Keratinocyte (primary cell): ENCODE measurements around a stretch of chr6.

CAGE:
- cytosol, long polyA minus RNA, result no peak
- cytosol, long polyA plus RNA, result no peak
- long polyA plus RNA, result no peak
- nucleus, long polyA minus RNA, result no peak
- nucleus, long polyA plus RNA, result no peak
Measured at GRCh38 chr6:12249813-12250153, 40.4 kb upstream of the EDN1 start.

CAGE:
- cytosol, long polyA minus RNA, result no peak
- cytosol, long polyA plus RNA, result no peak
- long polyA plus RNA, result no peak
- nucleus, long polyA minus RNA, result no peak
- nucleus, long polyA plus RNA, result no peak
Measured at GRCh38 chr6:12295412-12296000, 5.3 kb downstream of the EDN1 start.

GRCh38 chr6:12363568-12364199, 73.5 kb downstream of the EDN1 start:
CAGE:
- cytosol, long polyA minus RNA, result no peak
- cytosol, long polyA plus RNA, result no peak
- long polyA plus RNA, result no peak
- nucleus, long polyA minus RNA, result no peak
- nucleus, long polyA plus RNA, result no peak

CAGE:
- cytosol, long polyA minus RNA, result no peak
- cytosol, long polyA plus RNA, result no peak
- long polyA plus RNA, result no peak
- nucleus, long polyA minus RNA, result no peak
- nucleus, long polyA plus RNA, result no peak
Measured at GRCh38 chr6:13259373-13259789, 69.0 kb downstream of the TBC1D7 start.

GRCh38 chr6:13327694-13328022, 679 bp downstream of the TBC1D7 start:
CAGE:
- cytosol, long polyA minus RNA, result no peak
- cytosol, long polyA plus RNA, result no peak
- long polyA plus RNA, result no peak
- nucleus, long polyA minus RNA, result no peak
- nucleus, long polyA plus RNA, result no peak

DNA sequence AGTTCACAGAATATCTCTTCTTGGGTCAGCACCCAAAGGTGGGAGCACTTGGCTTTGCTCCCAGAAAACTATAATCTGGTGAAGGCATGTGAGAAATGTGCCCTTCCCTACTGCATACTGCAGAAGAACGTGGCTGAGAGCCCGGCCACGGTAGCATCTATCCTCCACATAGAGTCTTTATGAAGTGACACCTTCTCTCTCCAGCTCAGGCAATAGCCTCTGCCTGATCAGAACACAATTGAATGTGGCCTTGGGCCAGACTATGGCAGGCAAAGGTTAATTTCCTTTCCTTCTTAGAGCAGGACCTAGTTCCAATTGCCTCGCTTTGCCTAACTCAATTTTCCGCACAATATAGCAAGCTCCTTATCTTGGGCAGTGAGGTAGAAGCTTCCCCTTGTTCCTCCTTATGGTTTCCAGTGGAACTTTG, 79.4 kb downstream of the GFOD1 start:
CAGE:
- cytosol, long polyA minus RNA, result no peak
- cytosol, long polyA plus RNA, result no peak
- long polyA plus RNA, result no peak
- nucleus, long polyA minus RNA, result no peak
- nucleus, long polyA plus RNA, result no peak

DNA sequence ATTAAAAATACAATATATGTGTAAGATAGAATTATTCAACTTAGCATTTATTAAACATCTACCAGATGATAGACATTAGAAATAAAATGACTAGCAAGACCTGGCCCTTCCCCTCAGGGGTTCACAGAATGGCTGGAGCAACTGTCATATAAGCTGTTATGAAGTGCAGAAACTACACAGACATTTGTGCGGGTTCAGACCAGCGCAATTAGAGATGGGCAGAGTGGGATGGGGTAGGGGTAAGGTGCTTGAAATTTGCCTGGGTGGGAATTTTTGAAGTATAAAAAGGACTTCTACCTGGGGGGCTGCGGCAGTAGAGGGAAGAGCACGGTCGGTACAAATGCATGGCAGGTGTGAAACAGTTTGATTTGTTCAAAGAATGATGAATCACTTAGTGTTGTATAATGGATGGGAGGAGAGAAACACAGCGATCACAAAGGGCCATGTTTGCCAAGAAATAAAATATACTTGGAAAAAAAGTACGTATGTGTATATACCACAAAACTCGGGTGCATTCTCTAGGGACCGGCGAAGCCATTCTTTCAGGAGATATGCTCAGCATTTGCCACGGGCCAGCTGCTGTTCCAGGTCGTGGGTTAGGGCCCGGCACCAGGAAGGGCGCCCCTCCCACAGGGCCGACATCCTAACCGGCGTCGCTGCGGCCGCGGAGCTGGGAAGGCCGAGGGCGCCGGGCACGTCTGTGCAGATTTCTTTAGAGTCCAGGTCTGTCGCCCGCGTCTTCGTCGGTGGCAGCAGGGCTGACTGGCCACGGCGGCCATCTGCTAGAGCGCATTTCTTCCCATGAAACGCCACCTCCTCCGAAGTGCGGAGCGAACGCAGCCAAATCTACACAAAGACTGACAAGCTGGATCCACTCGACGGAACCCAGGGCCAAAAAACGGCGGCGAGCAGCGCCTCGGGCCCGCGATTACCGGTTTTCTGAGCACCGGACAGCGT, 777 bp upstream of the NOL7 start:
CAGE:
- cytosol, long polyA minus RNA, result no peak
- cytosol, long polyA plus RNA, result no peak
- long polyA plus RNA, result no peak
- nucleus, long polyA minus RNA, result no peak
- nucleus, long polyA plus RNA, result no peak

DNA sequence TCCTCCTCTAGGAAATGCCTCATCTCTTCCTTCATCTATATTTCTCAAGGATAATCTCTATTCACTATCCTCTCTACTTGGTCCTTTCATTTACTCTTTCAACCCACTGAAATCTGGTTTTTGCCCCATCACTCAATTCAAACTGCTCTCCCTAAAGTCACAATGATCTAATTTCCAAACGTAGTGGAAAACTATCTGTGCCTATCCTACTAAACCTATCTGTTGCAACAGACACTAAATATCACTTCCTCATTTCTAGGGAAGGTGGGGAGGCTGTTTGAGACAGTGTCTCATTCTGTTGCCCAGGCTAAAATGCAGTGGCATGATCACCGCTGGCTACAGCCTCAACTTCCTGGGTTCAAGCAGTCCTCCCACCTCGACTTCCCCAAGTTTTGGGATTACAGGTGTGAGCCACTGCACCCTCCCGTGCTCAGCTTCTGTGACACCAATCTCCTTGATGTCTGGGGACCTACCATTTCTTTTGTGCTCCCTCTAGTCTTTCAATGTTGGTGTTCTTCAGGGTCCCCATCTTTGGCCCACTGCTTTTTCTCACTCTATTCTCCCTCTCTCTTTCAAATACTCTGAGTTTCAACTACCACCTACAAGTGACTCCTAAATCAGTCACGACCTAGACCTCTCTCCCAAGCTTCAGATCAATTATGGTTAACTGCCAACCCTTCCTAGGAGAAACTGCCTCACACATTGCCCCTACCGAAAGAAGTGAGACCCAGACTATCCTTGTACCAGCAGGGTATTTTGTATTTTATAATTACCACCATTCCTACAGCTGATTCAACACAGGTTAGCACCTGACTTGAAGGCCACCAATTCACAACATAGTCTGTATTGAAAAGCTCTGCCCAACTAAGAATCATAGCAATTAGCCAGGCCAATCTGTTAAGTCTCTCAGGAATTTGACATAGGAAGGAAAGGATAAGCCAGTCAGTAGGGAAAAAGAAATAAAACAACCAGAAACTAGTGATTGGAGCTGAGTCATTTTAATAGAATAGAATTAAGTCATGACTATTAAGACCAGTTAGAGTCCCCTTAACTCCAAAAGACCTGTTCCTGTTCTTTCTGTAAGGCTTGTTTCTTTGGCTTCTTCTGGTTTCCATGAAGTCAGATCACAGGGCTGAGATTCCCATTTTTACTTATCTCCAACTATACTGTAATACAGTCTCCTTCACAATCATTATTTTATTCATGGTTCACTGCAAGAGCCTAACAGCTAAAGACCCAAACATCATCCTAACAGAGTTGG, 8.5 kb downstream of the RANBP9 start:
CAGE:
- cytosol, long polyA minus RNA, result no peak
- cytosol, long polyA plus RNA, result no peak
- long polyA plus RNA, result no peak
- nucleus, long polyA minus RNA, result no peak
- nucleus, long polyA plus RNA, result no peak

DNA sequence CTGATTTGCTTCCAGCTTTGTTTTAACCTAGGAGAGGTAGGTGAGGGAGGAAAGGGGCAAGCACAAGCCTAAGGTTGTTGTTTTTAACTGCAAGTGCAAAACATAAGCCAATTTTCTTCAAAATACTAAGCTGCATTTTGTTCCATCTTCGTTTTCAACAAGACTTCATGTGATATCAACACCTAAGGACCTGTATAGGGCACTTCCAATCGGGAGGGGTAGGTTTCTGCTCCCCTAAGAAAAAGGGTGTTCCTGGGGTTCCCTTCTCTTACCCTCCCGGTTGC, 1.6 kb downstream of the RANBP9 start:
CAGE:
- cytosol, long polyA minus RNA, result no peak
- cytosol, long polyA plus RNA, result no peak
- long polyA plus RNA, result no peak
- nucleus, long polyA minus RNA, result no peak
- nucleus, long polyA plus RNA, result no peak

CAGE:
- cytosol, long polyA minus RNA, result no peak
- cytosol, long polyA plus RNA, result no peak
- long polyA plus RNA, result no peak
- nucleus, long polyA minus RNA, result no peak
- nucleus, long polyA plus RNA, result no peak
Measured at GRCh38 chr6:13811710-13812303, 2.5 kb downstream of the MCUR1 start.

DNA sequence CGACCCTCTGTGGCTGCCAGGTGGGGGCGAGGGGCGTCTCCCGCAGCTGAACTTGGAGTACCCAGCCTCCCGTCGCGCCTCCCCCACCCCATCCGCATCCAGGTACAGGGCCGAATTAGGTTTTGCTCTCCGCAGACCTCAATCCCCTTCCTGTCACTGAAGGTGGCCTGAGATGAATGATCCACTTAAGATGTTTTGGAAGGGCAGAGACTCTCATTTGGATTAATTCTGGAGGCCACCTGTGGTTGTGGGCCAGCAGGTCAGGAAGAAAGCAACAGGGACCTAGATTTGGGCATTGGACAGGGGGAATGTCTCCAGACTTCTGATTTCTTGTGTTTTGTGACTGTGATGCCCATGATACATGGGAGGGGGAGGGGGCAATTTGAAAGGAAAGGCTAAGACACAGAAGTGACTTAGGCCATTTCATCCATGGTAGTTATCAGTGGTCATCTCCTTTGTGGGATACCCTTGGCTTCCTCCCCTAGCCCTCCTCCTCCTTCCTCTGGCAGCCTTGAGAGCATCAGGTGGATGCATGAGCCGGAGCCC, 644 bp downstream of the CD83 start:
CAGE:
- cytosol, long polyA minus RNA, result no peak
- cytosol, long polyA plus RNA, result no peak
- long polyA plus RNA, result no peak
- nucleus, long polyA minus RNA, result no peak
- nucleus, long polyA plus RNA, result no peak

CAGE:
- cytosol, long polyA minus RNA, result no peak
- cytosol, long polyA plus RNA, result no peak
- long polyA plus RNA, result no peak
- nucleus, long polyA minus RNA, result no peak
- nucleus, long polyA plus RNA, result no peak
Measured at GRCh38 chr6:14133703-14134223, 16.2 kb downstream of the CD83 start.

DNA sequence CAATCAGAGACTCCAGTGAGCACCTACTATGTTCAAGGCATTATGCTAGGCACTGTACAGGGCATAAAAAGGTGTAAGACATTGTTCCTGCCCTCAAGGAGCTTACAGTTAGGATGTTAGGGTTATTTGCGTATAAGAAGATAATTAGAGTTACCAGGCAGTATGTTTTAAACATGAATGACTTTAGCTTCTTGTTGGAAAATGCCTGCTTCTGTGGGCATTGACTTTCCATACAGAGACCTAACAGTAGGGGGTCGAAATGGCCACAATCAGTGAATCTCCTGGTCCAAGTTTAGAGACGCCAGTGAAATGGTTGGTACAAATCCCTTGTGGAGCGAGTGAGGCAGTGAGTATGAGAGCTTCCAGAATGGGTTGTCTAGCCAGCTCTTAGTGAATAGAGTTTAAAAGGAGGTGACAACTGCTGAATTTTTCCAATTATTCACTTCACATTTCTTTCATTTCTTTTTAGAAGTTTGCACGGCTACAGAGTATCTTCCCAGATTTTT, 17.1 kb downstream of the CD83 start:
CAGE:
- cytosol, long polyA minus RNA, result no peak
- cytosol, long polyA plus RNA, result no peak
- long polyA plus RNA, result no peak
- nucleus, long polyA minus RNA, result no peak
- nucleus, long polyA plus RNA, result no peak

GRCh38 chr6:14153915-14154572, 36.5 kb downstream of the CD83 start:
CAGE:
- cytosol, long polyA minus RNA, result no peak
- cytosol, long polyA plus RNA, result no peak
- long polyA plus RNA, result no peak
- nucleus, long polyA minus RNA, result no peak
- nucleus, long polyA plus RNA, result no peak

DNA sequence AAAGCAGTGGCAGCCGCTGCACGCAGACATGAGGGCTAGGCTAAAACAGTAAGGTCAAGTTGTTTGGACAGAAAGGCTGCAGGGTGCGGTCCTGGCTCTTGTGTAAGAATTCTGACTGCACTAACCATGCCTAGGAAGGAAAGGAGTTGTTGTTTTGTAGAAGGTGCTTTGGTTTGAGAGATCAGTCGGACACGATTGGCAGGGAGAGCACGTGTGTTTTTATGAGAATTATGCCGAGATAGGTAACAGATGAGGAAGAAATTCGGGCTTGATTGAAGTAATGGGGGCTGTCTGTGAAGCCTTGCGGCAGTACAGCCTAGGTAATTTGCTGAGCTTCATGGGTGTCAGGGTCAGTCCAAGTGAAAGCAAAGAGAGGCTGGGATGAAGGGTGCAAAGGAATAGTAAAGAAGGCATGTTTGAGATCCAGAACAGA, 181.5 kb downstream of the CD83 start:
CAGE:
- cytosol, long polyA minus RNA, result no peak
- cytosol, long polyA plus RNA, result no peak
- long polyA plus RNA, result no peak
- nucleus, long polyA minus RNA, result no peak
- nucleus, long polyA plus RNA, result no peak

GRCh38 chr6:14431258-14432241, 314.0 kb downstream of the CD83 start:
CAGE:
- cytosol, long polyA minus RNA, result no peak
- cytosol, long polyA plus RNA, result no peak
- long polyA plus RNA, result no peak
- nucleus, long polyA minus RNA, result no peak
- nucleus, long polyA plus RNA, result no peak

GRCh38 chr6:14549096-14549873, 431.7 kb downstream of the CD83 start:
CAGE:
- cytosol, long polyA minus RNA, result no peak
- cytosol, long polyA plus RNA, result no peak
- long polyA plus RNA, result no peak
- nucleus, long polyA minus RNA, result no peak
- nucleus, long polyA plus RNA, result no peak

CAGE:
- cytosol, long polyA minus RNA, result no peak
- cytosol, long polyA plus RNA, result no peak
- long polyA plus RNA, result no peak
- nucleus, long polyA minus RNA, result no peak
- nucleus, long polyA plus RNA, result no peak
Measured at GRCh38 chr6:14735524-14735706, 510.5 kb upstream of the JARID2 start.

DNA sequence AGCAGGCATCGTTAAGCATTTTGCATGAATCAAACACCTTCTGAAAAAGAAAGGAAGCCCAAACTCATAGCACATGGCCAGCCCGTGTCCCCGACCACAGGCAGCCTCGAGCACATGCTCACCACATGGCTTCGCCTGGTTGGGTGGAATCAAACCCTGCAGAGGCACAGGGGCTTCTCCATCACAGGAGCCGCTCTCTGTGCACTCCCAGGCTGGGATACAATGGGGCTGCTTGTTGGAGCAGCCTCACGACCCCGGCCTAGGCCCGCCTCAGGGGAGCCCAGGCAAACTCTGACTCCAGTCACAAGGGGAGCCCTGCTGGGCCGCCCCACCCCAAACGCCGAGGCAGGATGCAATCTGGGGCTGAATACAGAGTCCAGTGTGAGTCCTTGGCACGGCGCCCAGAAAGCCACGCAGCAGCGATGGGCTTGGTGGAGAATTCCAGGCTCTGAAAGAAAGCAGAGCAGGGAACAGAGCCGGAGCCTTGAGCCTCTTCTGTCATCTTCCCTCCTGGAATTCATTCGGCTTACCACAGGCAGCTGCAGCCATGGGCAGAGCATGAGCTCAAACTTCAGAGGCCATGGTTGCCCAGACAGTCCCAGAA, 441.3 kb upstream of the JARID2 start:
CAGE:
- cytosol, long polyA minus RNA, result no peak
- cytosol, long polyA plus RNA, result no peak
- long polyA plus RNA, result no peak
- nucleus, long polyA minus RNA, result no peak
- nucleus, long polyA plus RNA, result no peak

CAGE:
- cytosol, long polyA minus RNA, result no peak
- cytosol, long polyA plus RNA, result no peak
- long polyA plus RNA, result no peak
- nucleus, long polyA minus RNA, result no peak
- nucleus, long polyA plus RNA, result no peak
Measured at GRCh38 chr6:14966226-14966496, 279.7 kb upstream of the JARID2 start.